Heart right ventricle (tissue), 2 donors: ENCODE measurements around the gene NOLC1.

DNA sequence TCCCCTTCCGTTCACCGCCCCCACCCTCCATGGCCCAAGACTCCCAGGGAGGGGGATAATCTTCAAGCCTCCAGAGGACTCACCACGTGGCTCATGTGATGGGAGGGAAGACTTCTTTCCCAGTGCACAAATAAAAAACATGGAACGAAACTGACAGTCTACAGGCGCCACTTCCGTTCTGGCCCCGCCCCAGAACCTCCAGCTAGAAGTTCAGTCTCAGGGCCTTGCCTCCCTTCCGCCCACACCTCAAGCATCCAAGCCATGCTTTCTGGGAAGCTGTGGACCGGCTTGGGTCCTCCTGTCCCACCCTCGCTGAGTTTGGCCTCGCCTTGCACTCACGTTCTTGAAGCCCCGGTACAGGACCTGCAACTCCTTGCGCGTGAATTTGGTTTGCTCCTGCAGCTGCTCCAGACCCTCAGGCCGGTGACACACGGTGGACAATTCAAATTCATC is 10.5 kb upstream of the OGA start:
- PRO-cap, 2 experiments: no peak in any of the 2 experiments

- PRO-cap, 2 experiments: no peak in any of the 2 experiments
These were observed 54.5 kb downstream of the ARMH3 start for GRCh38 chr10:102001318-102001951.

DNA sequence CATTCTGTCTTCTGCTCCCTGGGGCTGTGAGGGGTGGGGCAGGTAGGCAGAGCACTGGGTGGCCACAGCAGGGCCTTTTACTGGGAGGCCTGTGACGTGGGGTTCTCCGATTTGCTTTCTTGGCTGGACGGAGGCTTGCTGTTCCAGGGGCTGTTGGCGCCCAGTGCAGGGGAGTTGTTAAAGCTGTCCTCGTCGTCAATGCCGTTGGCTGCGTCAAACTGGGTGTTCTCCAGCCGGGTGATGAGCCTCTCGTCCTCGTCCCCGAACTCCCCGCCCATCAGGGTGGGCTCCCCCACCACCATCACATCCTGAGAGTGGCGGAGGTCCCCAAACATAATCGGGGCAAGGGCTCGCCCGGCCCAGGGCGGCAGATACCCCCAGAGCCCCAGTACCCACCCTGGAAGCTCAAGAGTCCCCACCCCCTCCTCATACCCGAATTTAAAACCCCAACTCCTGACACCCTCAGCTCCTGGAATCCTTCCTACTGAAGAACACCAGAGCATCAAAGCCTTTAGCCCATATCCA is 12.1 kb downstream of the LDB1 start:
- PRO-cap, 2 experiments: no peak in any of the 2 experiments

DNA sequence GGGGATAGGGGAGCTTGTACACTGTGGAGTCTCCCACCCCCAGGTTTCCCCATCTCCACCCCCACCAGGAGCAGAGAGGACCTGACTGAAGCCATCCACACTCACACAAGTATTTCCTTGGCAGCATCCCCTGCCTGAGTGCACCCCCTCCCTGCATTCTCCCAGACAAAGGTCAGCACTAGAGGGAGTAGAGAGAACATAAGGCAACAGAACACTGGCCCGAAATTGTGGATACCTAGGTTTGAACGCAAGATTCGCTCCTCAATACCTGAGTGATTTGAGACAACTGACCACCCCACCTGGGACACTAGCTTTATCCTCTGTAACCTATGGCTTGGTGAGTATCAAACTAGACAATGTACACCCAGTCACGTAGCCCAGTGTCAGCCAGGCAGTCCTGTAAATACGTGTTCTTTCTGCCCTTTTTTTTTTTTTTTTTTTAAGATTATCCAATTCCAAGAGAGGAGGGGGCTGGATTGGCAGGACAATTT is 1.9 kb upstream of the LDB1 start:
- PRO-cap, 2 experiments: peak in 1 of 2 experiments; most common minus-strand start position 107 of the sequence (in 1)

DNA sequence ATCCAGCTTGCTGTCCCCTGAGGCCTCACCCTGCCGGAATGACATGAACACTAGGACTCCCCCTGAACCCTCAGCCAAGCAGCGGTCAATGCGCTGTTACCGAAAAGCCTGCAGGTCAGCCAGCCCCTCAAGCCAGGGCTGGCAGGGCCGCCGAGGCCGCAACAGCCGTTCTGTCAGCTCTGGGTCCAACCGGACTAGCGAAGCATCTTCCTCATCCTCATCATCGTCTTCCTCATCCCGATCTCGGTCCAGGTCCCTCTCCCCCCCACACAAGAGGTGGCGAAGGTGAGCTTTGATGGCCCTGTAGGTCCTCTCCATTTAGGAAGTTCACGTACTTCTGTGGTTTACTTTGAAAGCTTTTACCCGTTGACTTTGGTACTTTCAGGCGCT is 5.1 kb upstream of the NOLC1 start:
- PRO-cap, 2 experiments: peak in 1 of 2 experiments; most common plus-strand start position 237 of the sequence (in 1)

GRCh38 chr10:102151833-102153103 is at the start of gene NOLC1:
NOLC1 (plus strand) TSS chr10:102152389.
- PRO-cap, 2 experiments: peak in 2 of 2 experiments; most common plus-strand start chr10:102152389 (in 2); most common minus-strand start chr10:102152031 (in 1)

DNA sequence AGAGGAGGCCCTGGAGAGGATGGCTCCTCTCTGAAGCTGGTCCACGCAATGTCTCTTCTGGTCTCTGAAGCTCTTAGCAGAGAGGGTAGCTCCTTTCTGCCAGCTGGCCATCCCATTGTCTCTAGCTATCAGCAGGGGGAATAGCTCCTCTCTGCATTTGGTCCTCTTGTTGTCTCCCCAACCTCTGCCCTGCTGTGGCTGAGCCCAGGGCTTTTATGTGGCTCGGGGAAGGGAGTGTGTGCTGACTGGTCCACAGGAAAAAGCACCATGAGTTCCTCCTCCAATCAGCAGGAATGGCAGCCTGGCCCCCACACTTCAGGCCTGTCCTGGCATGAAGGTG is 36.0 kb downstream of the NOLC1 start:
- PRO-cap, 2 experiments: no peak in any of the 2 experiments

DNA sequence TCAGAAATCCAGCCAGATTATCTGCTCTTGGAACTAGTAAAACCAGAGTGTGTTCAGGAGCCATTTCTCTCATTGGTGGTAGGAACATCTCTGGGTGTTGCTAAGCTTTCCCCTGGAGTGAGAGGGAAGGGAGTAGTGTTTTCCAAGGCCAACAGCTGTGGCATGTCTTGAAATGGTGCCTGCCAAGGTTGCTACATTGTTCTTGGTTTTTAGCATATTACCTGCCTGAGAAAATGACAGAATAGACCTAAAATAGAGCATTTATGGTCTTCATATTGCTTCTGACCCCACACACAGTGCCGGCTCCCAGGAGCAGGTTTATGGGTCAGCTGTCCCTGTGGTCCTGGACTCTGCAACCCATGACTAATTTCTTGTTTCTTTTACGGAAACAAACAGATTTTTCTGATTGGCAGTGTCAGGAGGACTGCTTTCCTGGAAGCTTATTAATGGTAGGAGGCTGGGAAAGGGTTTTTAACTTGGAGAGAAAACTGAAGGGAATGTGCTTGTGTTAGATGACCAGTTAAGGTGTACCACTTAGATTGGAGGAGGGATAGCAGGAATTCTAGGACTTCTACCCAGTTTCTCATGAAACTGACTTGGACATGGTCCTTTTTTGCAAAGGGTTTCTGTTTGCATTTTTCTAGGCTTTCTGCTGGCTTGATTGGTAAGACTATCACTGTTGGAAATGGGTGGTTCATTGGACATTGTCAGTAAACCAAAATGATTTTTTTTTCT is 17.7 kb downstream of the GBF1 start:
- PRO-cap, 2 experiments: no peak in any of the 2 experiments

- PRO-cap, 2 experiments: no peak in any of the 2 experiments
These were observed 34.4 kb downstream of the GBF1 start for GRCh38 chr10:102279646-102280294.

DNA sequence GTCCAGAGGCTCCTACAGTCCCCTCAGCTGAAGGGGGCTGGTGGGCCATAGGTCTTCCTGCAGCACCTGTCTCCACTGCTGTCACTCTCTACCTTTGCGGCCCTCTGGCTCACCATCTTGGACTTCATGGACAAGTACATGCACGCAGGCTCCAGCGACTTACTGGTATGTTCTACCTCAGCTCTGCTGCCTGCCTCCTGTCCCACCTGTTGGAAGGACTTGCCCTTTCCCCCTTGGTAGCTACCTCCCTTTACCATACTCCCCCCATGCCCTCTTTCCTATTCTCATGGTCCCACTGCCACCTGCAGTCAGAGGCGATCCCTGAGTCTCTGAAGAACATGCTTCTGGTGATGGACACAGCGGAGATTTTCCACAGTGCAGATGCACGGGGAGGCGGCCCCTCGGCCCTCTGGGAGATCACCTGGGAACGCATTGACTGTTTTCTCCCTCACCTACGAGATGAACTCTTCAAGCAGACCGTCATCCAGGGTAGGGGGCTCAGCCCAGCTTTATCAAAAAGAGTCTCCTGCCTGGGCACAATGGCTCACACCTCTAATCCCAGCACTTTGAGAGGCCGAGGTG is 15.2 kb upstream of the NFKB2 start:
- PRO-cap, 2 experiments: no peak in any of the 2 experiments

GRCh38 chr10:102402514-102403061 is 7.1 kb downstream of the NFKB2 start:
- PRO-cap, 2 experiments: no peak in any of the 2 experiments

DNA sequence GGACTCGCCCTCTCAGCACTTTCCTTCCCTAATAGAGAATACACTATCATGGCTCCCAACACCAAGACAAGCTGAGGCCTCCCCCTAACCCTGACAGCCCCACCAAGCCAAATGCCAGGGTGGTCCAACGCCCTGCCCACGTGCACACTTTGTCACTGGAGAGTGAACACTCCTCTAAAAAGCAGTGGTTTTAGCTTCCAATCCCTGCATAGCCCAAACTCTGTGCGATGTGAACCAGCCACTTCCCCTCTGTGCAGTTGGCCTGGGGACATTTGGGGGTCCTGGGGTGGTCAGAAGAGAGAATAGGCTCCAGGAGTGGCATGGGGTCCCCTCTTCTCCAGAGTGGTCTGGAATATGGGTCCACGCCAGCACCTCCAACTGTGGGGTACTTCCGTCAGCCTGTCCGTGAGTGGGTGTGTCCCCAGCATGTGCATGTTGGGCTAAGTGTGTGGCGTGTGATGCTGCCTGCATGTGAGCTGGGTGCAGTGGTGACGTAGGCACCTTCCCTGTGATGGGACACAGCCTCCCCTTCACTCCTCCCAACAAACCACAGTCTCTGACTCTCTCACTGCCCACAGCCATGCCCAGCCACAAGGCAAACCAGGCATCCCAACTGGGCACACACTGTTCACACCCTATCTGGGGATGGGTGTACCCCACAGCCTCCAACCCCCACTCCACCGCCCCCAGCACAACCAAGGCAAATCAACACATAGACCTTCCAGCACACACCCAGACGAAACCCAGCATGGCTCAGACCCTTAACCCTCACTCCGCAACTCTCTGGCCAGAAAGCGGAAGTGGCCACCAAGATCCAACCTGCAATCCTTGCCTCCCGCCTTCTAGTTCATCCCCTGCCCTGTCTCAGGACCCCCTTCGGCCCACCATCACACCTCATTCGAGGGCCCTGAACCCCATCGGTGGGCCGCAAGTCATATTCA is 10.6 kb downstream of the PSD start:
- PRO-cap, 2 experiments: no peak in any of the 2 experiments

DNA sequence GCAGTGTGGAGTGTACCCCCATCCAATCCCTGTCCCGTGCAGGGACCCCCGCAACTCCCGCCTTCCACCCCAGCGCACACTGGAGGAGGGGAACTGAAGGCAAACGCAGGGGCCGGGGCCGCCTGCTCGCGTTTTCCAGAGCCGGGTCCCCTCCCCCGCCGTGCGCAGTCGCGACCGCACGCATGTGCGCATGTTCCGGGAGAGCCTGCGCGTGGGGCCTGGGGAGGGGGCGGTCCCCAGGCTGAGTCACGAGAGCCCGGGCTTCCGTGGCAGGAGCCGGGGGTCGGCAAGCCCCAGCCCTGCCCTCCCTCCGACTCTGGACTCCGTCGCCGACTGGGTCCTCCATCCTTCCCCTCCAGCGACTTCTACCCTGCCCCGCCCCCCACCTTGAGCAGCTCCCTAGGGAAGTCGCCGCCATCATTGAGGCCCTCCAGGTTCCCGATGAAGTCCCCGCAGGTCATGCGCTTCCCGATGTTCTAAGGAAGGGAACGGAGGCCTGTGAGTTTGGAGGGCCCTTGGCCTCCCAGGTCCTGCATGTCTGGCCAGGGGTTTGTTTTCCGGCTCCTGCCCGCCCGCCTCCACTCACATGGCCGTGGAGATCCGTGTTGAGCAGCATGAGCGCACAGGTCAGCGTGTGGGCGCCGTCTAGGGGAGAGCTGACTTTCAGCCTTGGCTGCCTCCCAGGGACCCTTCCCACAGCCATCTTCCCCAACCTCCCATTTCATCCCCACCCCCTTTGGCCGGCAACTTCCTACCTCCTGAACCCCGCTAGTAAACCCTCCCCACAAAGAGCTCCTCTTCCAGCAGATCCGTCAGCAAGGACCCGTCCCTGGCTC is 7.9 kb downstream of the PSD start:
- PRO-cap, 2 experiments: peak in 1 of 2 experiments; most common minus-strand start position 135 of the sequence (in 1)

- PRO-cap, 2 experiments: no peak in any of the 2 experiments
These were observed 4.3 kb downstream of the FBXL15 start for GRCh38 chr10:102424945-102425414.

DNA sequence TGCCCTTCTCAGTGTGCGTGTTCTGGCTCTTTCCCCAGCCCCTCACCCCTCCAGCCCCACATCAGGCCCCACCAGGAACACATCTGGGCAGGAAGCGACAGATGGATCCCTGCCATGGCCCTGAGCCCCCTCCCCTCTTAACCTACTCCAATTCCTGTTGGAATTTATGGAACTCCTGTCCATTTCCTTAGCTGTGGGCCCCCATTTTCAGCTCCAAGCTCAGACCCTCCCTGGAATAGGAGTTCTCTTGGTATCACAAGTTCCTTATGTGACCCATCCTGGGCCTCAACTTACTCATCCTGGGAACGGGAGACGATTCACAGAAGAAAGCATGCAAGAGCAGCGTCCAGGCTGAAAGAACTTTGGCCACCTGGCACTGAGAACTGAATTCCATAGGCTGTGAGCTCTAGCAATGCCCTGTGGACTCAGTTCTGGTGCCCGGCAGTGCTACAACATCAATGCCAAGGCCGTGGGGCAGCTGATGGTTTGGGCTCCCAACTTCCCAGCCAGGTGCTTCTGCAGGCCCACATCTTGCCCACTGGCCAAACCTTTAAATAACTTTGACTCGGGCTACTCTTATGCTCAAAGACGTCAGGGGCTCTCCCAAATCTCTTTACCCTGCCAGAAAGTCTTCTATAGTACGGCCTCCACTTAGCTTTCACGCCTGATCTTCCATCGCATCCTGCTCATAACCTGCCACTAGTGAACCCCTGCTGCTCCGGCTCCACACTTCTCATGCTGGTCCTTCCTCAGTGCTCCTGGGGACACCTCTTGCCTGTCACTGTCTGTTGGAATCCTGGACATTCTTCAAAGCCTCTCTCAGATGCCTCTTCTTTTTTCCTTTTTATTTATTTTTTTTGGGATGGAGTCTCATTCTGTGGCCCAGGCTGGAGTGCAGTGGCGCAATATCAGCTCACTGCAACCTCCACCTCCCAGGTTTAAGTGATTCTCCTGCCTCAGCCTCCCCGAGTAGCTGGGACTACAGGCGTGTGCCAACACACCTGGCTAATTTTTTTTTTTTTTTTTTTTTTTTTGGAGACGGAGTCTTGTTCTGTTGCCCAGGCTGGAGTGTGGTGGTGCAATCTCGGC is 4.1 kb upstream of the CUEDC2 start:
- PRO-cap, 2 experiments: no peak in any of the 2 experiments

GRCh38 chr10:102449404-102450286 is 1.7 kb downstream of the C10orf95 start:
- PRO-cap, 2 experiments: no peak in any of the 2 experiments

DNA sequence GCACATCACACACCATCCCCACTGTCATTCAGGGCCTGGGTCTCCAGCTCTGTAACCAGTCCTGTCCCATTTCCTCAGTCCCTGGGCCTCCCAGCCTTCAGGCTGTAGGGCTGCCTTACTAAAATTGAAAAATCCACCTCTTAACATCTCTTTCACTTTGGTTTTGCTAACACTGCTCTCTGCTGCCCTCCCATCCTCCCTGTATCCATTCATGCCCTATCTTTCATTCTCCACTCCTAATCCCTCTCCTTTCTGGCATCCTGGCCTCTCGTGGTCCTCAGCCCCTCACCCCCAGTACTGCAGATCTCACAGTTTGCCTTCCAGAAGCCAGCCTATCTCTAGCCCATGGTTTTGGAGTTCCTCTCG is 13.2 kb upstream of the TRIM8 start:
- PRO-cap, 2 experiments: no peak in any of the 2 experiments

GRCh38 chr10:102642634-102643568 is 1.4 kb upstream of the TRIM8 start:
- PRO-cap, 2 experiments: peak in 2 of 2 experiments; most common plus-strand start chr10:102642779 (in 2); most common minus-strand start chr10:102643513 (in 2)

DNA sequence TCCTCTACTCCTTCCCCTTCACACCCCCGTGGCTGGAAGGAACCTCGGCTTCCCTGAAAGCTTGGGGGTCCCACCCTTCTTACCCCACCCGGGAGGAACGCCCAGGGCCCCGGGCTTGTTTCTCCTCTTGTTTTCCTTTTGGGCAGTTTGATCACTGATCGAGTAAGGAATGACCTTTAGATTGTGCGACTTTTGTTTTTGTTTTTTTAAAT is 13.3 kb downstream of the TRIM8 start:
- PRO-cap, 2 experiments: no peak in any of the 2 experiments

DNA sequence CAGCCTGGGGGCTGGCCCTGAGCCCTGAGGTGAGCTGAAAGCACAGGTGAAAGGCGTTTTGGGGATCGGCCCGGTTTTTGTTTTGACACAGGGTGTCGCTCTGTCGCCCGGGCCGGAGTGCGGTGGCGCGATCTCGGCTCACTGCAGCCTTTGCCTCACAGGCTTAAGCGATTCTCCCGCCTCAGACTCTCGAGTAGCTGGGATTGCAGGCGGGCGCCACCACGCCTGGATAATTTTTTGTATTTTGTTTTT is 457 bp downstream of the SFXN2 start:
- PRO-cap, 2 experiments: no peak in any of the 2 experiments